GM12892 (cell line): ENCODE measurements around a stretch of chr4.

GRCh38 chr4:140850027-140850337 lies 93.8 kb upstream of the TBC1D9 start:
- RRBS, result no CpG with 5 or more reads among the region's 1 CpG

DNA sequence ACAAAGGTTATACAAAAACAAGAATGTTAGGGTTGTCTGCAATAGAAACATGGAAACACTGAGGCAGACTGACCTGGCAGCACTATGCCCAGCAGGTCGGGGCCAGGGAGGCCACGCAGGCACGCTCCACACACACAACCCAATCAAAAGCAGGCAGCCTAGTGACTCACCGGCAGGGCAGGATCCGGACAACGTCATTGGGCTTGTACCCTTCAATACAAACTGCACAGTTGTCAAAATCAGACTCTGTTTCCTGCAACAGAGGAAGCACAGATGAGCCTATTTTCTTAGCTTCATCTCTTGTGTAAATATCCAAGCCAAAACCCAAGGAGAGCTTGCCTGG lies 185.8 kb downstream of the RNF150 start:
- RRBS, result no CpG with 5 or more reads among the region's 6 CpGs

DNA sequence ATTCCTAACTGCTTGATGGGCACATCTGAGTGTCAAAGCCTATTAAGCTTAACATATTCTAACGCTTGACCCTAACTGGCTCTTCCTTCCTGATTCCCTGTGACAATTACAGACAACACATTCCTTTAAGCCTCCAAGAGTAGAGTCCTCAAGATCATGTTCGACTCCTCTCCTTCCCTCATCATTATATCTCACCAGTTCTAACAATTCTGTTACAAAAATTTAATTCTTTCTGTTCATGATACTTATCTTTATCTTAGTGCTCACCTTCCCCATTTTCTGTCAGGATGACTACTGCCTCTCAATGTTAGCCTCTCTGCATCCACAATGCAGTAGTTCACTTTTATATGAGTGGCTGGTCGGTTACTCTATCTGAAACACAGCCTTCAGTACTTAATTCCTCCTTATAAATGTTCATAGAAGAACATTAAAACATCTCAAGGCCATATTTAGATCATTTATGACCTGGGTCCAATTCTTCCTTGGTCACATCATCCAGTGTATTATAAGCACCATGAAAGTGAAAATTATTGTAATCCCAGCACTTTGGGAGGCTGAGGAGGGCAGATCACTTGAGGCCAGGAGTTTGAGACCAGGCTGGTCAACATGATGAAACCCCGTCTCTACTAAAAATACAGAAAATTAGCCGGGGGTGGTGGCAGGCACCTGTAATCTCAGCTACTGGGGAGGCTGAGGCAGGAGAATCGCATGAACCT lies 560.1 kb downstream of the IL15 start:
- RRBS, result no CpG with 5 or more reads among the region's 6 CpGs

DNA sequence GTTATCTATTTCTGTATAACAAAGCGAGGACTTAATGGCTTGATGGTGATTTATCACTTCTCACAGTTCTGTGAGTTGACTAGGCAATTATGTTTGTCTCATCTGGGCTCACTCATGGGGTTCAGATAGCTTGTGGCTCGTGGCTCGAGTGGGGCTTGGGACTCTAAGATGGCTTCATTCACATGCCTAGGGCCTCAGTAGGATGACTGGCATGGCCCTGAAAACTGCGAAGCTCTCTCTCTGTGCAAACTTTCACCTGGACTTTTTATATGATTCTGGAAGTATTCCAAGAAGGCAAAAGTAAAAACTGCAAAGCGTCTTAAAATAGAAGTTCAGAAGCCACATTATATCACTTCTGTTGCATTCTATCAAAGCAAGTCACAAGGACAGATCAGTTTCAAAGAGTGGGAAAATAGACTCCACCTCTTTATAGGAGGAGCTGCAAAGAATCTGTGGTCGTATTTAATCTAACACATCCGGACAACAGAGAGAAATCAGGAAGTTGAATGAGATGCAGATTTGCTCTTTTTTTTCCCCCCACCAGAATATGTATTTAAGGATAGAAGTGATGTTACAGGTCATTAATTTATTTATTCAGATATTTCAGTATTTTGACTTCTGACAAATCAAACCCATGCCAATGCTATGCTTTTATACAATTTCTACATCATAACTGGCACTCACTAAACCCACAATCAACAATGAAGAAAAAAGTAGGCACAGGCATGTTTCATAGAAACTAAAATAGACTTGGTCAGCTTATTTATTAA lies 491.1 kb downstream of the INPP4B start:
- RRBS, result no CpG with 5 or more reads among the region's 7 CpGs

DNA sequence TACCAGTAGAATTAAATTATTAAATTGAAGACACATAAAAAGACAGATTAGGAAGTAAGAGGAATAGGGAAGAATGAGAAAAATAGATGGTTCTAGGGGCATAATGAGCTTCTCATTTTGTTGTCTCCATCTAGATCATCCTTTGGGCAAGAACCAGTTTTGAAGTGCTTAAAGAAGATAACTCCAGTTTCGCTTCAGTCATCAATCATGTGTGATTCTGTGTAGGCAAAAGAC lies 429.6 kb downstream of the INPP4B start:
- RRBS, result no CpG with 5 or more reads among the region's 1 CpG

- RRBS, result no CpG with 5 or more reads among the region's 12 CpGs
These were observed 410.2 kb downstream of the INPP4B start for GRCh38 chr4:142435646-142436615.

DNA sequence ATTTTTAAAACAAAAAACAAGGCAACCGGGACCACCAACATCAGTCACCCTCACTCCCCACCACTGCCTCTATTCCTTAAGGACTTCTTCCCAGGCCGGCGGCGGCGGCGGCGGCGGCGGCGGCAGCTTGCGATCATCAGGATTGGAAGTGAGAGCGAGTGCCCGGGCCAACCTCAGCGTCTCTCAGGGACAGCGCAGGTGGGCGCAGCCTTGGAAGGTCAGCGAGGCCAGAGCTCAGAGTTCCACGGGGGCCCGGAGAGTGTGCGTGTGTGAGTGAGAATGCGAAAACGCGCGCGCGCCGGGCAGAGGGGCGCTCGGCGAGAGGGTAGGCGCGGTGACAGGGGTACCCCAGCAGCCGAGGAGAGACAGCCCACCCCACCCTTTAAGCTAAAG lies 472 bp downstream of the INPP4B start:
- RRBS, result 20% methylated on average over 12 of the region's 33 CpGs

DNA sequence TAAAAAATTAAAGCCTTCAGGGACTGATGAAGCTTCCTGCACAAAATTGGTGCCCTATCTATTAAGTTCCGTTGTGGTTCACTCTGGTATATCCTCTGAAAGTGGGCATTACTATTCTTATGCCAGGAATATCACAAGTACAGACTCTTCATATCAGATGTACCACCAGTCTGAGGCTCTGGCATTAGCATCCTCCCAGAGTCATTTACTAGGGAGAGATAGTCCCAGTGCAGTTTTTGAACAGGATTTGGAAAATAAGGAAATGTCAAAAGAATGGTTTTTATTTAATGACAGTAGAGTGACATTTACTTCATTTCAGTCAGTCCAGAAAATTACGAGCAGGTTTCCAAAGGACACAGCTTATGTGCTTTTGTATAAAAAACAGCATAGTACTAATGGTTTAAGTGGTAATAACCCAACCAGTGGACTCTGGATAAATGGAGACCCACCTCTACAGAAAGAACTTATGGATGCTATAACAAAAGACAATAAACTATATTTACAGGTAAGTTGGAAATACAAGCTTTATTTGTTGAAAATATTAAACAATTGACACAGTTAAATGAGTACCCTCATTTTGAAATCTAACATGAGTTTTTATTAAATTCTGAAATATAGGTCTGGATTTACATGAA lies 29.8 kb downstream of the USP38 start:
- RRBS, result no CpG with 5 or more reads among the region's 2 CpGs

DNA sequence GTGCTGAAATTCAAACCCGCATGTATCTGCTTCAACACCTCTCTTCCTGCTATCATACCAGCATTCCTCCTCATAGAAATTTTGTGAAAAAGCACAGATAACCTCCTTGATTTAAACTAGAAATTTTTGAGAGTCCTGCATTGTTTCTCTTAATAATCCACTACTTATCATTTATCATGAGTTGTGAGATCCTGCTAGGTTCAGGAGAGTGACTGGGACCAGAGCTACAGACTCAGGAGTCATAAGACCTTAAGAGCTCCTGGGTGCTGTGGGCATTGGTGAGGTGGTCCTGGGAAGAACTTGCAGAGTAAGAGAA lies 26.4 kb downstream of the GAB1 start:
- RRBS, result no CpG with 5 or more reads among the region's 1 CpG

DNA sequence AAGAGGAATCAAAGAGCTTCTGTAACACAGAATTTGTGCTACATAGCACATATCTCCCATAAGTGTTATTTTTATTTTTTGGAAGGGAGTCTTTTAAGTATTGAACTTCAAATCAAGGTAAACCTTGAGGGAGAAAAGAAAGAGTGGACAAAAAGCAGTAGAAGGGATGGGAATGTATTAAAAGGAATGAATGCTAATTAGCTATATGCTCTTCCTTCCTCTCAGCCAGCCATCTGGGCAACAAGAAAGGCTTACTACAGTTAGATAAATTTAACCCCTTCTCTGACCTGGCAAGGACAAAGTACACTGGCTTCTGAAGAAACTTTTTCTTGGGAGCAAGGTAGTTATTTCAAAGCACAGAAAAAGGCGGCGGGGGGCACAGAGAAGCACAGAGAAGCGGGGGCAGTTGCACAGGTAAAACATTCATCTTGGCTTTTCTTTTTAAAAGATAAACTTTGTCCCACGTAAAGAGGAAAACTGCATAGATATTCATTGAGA lies 54.6 kb downstream of the GAB1 start:
- RRBS, result no CpG with 5 or more reads among the region's 4 CpGs

- RRBS, result no CpG with 5 or more reads among the region's 27 CpGs
These were observed 1.1 kb downstream of the SMARCA5 start for GRCh38 chr4:143514403-143515206.

- RRBS, result no CpG with 5 or more reads among the region's 3 CpGs
These were observed 29.8 kb downstream of the SMARCA5 start for GRCh38 chr4:143543239-143543796.

DNA sequence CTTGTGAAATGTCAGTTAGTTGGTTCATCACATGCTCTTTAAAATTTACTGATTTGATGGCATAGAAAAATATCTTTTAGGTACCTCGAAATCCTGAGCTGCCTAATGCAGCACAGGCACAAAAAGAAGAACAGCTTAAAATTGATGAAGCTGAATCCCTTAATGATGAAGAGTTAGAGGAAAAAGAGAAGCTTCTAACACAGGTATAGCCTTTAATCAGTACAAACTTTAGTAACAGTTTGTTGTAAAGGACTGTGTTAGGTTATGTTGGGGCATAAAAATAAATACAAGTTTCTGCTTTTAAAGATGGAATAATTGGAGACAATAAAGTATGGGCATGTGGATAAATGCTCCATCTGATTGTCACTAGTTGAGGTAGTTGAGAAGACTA lies 32.3 kb downstream of the SMARCA5 start:
- RRBS, result no CpG with 5 or more reads among the region's 1 CpG

- RRBS, result no CpG with 5 or more reads among the region's 2 CpGs
These were observed 53.6 kb downstream of the HHIP start for GRCh38 chr4:144699471-144699996.

DNA sequence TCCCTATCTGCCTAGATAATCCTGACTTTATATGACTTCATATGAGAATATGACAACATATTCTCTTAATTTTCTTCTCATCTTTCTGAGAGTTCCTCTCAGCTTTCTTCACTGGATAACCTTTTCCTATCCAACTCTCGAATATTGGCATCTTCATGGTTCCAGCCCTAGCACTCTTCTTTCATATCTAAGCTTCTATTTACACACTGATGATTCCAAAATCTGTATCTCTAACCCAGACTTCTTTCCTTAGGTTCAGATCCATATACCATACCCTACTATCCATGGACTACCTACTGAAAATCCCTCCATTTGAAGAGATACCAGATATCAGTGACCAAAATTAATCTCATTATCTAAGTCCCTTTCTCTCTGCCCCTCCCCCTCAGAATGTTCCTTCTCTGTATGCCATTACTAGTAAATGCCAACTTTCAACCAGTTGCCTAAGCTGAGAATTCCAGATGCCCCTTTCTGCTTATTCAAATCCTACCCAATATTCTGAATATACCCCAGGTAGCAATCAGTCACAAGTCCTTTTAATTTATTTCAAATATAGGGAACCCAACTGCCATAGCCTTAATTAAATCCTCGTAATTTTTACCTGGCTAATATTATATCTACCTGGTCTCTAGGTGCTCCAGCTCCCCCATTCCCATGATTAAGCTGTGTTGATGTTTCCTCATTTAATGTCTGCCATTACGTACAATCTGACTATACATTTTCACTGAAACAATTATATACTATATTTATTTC lies 40.5 kb downstream of the ANAPC10 start:
- RRBS, result no CpG with 5 or more reads among the region's 3 CpGs

DNA sequence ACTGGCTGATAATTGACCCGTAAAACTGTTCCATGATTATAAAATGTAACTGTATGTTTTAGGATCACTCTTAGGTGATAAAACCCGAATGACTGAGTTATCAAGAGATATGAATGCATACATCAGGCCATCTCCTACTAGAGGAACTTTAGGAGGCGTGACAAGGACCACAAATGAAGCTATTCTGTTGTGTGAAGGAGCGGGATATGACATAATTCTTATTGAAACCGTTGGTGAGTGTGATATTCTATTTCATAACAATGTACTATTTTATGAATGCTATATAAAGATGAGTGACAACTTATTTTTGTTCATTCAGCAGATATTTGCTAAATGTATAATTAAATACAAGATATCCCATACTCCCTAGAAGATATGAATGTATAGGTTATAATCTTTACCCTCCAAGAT lies 26.7 kb downstream of the MMAA start:
- RRBS, result no CpG with 5 or more reads among the region's 5 CpGs

GRCh38 chr4:145730872-145731349 lies 51.0 kb downstream of the C4orf51 start:
- RRBS, result no CpG with 5 or more reads among the region's 2 CpGs

DNA sequence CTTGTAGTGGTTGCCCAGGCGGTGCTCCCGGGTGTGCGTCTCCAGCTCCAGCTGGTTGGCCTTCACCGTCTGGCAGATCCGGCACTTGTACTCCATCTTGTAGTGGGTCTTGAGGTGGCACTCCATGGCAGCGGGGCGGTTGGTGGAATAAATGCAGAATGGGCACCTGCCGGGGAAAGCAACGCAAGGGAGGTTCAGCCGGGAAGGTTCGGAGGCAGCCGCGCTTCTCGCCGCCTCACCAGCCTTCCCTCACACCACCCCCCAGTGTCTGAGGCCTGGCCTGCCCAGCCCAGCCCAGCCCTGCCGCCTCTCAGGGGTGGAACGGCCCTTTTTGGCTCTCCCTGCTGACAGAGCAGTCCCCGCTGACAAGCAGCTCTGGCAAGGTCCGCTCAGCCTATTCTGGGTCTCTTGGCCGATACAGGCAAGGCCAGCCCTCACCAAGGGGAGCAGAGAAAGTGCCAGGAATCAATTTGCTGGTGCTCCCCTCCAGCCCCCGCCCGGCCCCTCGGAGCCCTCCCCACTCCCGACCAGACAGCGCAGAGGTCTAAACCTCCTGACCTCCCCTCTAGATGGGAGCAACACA lies 81.6 kb downstream of the C4orf51 start:
- RRBS, result 97% methylated on average over 4 of the region's 25 CpGs

- RRBS, result no CpG with 5 or more reads among the region's 6 CpGs
These were observed 51.4 kb downstream of the ZNF827 start for GRCh38 chr4:145887201-145887572.